ENCODE data around the genes SEC31B and SFXN3.

- RRBS = no CpG with 5 or more reads among the region's 17 CpGs
These were observed 41.4 kb upstream of the LOXL4 start for GRCh38 chr10:98309343-98309924.

GRCh38 chr10:98419525-98420367 lies 4.8 kb upstream of the PYROXD2 start:
- RRBS = no CpG with 5 or more reads among the region's 18 CpGs

GRCh38 chr10:98420652-98421374 lies 5.8 kb upstream of the PYROXD2 start:
- RRBS = no CpG with 5 or more reads among the region's 10 CpGs

DNA sequence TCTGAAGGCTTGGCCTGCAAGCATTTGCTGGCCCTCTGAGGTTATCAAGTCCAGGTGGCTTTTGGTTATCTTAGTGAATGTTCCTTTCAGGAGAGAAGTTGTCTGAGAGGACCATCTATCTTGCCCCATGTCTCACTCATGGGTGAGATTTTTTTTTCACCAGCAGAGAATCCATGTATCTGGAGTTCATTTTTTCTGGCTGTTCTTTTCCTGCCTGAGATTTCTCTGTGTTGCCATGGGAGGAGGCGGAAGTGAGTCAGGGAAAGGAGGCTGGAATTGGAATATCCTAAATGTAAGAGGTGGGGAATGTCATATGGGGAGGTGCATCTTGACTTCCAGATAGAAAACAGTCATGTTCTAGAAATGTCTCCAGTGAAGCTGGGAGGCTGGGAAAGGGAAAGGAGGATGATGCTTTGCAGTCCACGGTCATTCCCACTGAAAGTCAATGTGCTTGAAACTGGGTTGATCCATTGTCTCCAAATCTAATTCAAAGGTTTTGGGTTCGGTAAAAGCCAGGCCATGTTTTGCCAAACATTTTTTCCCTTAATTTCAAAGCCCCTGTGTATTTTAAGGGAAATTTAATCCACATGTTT lies 39.7 kb upstream of the HPS1 start:
- RRBS = no CpG with 5 or more reads among the region's 3 CpGs

DNA sequence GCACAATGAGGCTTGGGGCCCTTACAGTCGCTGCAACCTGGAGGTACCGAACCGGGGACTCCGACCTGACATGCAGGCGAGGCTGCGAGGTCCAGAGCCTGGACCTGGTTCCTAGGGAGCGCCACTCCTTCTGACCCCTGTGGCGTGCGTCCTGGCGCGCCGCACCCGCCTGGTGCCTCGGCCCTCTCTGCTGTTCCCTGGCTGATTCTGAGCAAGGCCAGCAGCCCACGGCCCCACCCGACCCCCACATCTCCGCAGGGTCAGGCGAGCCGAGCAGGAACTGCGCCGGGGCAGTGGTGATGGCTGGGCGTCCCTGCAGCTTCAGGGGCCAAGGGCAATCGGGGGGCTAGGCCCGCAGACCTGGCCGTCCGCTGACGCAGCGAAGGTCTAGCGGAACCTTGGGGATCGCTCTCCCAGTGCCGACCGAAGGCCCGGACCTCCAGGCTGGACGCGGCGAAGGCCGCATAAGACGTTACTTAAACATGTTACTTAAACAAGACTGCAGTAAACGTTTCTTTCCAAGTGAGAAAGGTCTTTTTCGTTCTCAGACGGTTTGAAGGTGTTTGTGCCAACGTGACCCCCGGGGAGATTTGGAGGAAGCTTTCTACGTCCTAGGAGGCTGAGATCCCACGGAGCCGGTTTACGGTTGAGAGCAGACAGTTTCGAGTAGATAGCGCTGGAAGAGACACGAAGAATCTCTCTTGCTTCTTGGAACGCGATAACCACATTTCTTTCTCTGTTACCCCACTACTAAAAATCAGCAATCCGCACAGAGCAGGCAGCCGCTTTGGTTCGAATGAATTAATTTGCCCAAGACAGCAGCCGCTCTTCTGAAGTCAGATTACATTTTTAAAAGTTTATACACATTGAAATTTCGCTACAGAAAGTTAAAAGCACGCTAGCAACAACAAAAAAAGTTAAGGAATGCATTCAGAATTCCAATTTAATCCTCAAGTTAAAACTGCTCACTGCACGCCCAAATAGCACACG lies 5.0 kb upstream of the NKX2-3 start:
- RRBS = 60% methylated on average over 1 of the region's 60 CpGs

DNA sequence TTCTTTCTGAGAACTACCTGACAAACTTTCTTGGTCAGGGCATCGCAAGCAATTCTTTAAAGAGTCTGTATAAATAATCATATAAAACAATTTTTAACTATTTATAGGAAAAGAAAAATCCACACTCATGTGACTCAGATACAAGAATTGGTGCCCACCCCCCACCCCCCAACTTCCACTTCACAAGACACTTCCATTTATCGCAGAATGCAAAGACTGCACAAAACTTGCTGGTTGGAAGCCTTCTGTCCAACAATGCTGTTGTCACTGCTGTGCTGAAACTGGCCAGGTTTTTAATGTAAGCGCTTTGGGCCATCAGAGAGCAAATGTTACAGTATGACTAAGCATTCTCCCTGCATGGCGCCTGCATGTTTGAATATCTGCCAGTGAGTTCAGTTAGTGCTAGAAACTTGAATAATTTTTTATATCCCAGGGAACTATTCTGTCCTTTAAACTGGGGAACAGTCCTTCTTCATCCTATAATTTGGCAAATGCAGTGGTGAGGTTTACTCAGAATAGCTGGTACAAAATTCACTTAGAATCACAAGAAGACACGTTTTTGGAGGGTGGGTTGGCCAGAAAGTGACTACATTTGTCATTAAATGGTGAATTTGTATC lies 1.5 kb downstream of the ABCC2 start:
- RRBS = no CpG with 5 or more reads among the region's 5 CpGs

DNA sequence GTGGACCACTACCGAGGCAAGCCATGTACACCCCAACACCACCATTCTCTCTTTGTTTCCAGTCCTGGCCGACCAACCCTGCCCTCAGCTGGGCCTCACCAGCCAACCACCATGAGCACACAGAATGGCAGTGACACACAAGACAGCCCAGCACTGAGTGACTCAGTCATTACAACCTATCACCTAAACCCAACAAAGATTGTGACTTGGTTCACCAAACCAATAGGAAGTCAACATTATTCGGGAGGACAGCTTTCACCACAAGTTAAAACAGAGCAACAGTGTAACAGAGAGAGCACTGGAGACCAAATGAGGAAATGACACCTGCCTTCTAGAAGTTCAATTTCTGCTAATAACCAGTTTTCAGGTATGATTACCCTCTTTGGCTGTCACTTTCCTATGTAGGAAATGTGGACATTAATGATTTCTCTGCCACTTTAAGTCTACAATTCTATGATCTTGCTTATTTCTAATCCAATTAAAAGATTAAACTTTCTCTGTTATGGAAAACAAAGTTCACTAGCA lies 72.1 kb downstream of the DNMBP start:
- RRBS = no CpG with 5 or more reads among the region's 3 CpGs

DNA sequence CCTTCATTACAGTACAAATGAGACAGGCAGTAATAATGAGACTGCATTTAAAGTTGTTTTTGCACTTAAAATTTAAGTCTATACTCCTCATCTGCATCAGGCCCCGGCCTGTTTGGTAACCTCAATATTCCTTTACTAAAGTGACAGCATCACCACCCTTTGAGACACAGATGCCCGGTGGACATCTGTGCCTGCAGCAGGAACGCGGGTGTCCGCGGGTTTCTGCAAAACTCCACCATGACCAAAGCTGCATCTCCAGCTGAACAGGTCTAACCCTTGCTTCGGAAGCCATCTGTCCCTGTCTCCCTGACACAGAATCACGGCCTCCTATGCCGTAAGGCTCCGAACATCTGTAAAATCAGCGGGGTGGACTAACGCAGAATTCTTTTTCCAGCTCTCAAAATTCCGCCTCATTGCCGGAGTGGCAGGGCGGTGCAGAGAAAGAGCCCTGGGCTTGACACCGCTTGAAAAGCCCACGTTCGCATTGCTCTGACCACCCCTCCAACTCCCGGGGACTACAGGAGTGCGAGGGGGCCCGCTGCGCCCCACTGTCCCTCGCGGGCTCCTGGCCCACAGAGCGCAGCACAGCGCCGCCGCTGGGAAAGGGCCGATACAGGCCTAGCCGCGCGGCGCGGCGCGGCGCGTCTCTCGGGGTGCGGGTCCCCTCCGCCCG lies 515 bp downstream of the DNMBP start:
- RRBS = 11% methylated on average over 6 of the region's 42 CpGs

DNA sequence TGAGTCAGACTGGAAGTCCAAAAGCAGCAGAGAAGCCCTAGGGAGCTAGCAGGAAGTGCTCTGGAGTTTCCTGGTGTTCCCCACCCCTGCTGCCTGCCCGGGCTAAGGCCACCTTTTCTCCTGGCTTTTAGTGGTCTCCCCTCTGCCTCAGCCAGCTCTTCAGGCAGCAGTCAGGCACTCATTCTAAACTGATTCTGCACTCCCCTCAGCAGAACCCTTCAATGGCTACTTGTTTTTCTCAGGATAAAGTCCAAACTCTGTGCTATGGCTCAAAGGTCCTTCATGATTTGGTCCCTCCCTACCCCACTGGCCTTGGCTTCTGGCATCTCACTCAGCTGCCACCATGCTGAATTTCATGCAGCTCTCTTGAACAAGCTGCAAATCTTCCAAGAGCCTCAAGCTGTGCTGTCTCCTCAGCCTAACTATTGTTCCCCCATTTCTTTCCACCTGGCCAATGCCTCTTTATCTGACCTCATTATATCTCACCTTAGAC lies 28.9 kb upstream of the DNMBP start:
- RRBS = no CpG with 5 or more reads among the region's 1 CpG

GRCh38 chr10:100175726-100176265 lies 10.0 kb downstream of the ERLIN1 start:
- RRBS = no CpG with 5 or more reads among the region's 1 CpG

GRCh38 chr10:100183395-100184287 lies 2.2 kb downstream of the ERLIN1 start:
- RRBS = no CpG with 5 or more reads among the region's 5 CpGs

DNA sequence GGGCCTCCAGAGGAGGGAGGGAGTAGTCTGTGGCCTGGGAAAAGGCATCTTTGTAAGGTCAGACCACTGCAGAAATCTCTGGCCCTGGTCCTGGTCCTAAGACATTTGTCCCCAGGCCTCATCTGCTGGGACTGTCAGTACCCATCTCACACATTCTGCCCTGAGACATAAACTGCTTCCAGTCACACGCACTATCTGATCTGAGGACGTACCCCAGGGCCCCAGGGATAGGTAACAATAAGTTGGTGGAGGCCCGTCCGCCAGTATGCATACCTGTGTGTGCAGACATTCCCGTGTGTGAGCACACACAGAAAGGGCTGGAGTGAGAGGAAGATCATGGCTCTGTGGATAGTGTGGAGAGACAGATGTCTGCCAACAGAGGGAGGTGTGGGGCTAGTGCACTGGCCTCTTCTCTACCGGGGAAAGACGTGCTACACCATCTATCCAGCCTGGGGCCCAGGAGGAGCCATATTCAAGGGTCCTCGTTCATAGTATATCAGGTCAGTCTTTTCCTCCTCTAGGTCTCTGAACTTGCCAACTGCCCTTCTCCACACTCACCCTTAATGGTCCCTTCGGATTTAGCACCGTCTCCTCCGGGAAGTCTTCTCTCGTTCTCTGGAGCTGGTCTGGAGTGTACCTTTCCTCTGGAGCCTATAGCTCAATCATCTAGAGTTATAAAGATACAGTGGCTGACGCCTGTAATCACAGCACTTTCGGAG lies 4.7 kb upstream of the SCD start:
- RRBS = no CpG with 5 or more reads among the region's 14 CpGs

GRCh38 chr10:100372348-100372947 lies 25.4 kb downstream of the SCD start:
- RRBS = no CpG with 5 or more reads among the region's 4 CpGs

- RRBS = no CpG with 5 or more reads among the region's 4 CpGs
These were observed 30.9 kb downstream of the SCD start for GRCh38 chr10:100377975-100378385.

GRCh38 chr10:100518873-100520311 lies at the start of gene SEC31B:
SEC31B (minus strand) TSS chr10:100519861.
- RRBS = 8% methylated on average over 39 of the region's 84 CpGs

GRCh38 chr10:101017956-101018927 lies 12.7 kb downstream of the PDZD7 start:
- RRBS = 50% methylated on average over 5 of the region's 36 CpGs

DNA sequence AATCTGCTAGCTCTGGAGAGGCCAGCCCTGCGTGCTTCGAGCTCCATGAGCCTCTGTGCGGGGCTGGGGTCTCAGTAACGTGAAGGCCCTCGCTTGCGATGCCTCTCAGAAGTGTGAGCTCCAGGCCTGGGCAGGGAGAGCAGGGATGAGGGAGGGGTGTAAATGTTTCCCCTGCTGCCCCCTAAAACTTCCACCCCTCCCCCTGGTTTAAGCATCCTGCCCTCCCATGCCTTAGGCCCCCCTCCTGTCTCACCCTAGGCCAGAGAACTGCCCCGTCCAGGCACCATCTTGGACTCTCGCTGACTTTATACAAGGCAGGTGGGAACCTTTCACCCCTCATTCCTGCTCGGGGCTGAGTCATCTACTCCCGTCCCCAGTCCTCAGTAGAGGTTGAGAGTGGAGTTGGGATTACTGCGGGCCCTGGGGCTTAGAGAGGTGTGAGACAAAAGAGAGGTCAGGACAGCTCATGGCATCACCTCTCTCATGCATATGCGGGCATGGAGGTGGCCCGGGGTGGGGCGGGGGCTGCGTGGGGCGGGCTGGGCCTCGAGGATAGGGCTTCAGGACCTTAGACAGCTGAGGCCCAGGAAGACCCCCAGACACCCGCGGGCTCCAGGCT lies 561 bp downstream of the PDZD7 start:
- RRBS = no CpG with 5 or more reads among the region's 19 CpGs

GRCh38 chr10:101030878-101031835 lies at the start of gene SFXN3:
SFXN3 (plus strand) TSS chr10:101031234.
- RRBS = 5% methylated on average over 18 of the region's 50 CpGs

DNA sequence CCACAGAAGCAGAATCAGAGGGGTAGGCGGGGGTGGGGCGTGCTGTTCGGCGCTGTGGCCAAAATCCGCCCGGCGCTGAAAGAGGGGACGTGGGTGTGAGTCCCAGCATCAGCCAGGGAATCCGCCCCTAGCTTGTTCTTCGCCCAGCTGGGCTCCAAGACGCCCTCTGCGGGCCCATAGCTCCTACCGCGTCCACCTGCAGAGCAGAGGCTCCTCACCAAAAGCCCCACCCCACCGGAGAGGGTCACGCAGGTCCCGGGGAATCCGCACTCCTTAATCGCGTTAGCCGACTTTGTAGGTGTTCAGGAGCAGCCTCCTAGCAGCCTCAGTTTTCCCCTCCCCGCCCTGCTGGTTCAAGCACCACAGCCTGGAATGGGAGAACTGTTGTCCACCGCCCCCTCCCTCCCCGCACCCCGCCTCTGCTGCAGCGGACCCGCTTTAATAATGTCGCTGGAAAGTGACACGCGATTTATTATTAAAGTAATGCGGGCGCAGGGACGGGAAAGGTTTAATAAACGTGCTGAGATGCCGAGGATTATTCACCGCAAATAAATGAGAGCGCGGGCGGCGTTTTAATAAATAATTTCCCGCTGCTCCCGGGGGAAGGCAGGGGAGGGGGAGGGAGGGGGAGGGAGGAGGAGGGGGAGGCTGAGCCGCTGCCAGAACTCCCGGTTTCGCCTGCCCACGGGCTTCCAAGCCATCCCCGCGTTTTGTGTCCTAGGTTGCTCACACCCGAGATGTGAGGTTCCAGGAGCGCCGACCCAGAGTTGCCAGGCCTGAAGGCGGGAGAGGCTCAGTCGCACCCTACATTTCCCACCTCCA lies 4.9 kb downstream of the KAZALD1 start:
- RRBS = 4% methylated on average over 6 of the region's 53 CpGs

DNA sequence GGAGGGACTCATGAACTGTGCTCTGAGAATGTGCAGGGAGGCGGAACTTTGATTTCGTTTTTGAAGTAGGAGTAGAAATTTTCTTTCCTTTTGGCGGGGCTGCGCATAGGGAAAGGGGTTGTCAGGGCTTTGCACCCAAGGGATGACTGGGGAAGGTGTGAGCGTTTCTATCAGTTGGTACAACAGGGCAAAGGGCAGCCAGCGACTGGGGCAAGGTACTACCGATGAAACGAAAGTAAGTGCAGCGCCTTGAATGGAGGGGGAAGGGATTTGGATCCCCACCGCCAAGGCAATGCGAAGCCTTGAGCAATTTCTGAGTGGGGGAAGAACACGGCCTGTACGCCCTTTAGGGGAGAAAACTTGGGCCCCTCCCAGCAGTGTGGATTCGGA lies 10.3 kb upstream of the TLX1 start:
- RRBS = no CpG with 5 or more reads among the region's 14 CpGs